GM12878 (cell line): ENCODE measurements around the gene SPDYE1.

DNA sequence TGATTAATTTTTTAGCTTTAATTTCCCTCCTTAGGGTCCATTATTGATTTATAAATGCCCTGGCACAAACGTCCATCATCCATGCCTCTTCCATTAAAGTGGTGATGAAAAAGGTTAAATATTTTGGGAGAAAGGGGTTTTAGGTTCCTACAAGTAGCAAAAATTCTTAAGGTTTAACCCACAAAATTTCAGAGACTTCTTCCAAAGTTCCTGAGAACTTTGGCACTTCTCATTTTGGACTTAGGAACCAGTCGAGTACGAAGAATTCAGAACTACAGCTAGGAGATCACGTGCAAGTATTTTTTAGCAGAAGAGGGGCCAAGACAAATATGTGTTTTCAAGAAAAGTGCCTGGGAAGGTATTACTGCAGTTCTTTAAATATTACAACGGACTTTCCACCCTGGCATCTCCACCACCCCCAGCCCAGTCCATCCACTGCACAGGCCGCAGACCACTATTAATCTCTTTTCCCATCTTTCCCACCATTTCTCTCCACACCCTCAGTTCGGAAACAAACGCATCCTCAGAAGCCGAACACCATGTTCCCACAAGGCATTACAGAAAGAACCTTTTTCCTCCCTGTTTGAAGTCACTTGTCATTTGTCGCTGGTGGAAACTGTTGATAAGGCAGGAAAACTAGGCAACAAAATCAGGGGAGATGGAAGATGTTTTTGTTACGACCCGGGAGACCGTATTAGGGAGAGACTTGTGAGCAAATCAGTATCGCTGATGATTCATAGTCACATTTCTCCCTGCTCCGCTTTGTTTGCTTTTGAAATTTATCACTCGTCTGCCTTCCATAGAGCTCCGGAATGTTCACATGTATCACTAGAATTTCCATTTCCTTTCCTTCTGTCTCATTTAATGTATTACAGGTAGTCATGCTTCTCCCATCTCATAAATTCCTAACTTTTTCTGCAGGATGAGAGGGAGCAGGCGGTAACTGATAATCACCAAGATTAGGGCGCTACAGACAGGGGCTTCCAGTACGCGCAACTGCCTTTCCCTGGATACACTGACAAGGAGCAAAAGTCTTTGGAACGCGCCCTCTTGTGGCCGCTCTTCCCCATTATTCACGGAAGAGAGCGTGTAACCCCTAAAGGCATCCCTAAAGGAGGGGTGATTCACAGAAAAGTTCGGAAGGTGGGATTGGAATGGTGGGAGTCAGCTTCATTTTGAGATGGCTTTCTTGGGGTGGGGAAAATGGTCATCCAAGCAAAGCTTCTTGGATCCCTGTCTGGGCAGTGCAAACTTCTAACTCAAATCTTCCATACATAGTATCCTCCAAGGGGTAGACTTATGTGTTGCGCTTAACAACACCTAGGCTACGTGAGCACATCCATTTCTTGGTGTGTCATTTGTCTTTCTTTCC lies 6.8 kb downstream of the INHBA start:
- RAMPAGE, long total RNA, result no peak
- RRBS, 2 experiments, result no CpG with 5 or more reads among the region's 29 CpGs
CAGE:
- cytosol, long polyA minus RNA, result no peak
- cytosol, long polyA plus RNA, result no peak
- long polyA plus RNA, result no peak
- nucleolus, long total RNA, result no peak
- nucleus, long polyA plus RNA, result no peak
- nucleus, long total RNA, result no peak

- RAMPAGE, long total RNA, result no peak
- RRBS, 2 experiments, result no CpG with 5 or more reads among the region's 8 CpGs
CAGE:
- cytosol, long polyA minus RNA, result no peak
- cytosol, long polyA plus RNA, result no peak
- long polyA plus RNA, result no peak
- nucleolus, long total RNA, result no peak
- nucleus, long polyA plus RNA, result no peak
- nucleus, long total RNA, result no peak
Observed at GRCh38 chr7:41732763-41733195, 29.9 kb upstream of the INHBA start.

DNA sequence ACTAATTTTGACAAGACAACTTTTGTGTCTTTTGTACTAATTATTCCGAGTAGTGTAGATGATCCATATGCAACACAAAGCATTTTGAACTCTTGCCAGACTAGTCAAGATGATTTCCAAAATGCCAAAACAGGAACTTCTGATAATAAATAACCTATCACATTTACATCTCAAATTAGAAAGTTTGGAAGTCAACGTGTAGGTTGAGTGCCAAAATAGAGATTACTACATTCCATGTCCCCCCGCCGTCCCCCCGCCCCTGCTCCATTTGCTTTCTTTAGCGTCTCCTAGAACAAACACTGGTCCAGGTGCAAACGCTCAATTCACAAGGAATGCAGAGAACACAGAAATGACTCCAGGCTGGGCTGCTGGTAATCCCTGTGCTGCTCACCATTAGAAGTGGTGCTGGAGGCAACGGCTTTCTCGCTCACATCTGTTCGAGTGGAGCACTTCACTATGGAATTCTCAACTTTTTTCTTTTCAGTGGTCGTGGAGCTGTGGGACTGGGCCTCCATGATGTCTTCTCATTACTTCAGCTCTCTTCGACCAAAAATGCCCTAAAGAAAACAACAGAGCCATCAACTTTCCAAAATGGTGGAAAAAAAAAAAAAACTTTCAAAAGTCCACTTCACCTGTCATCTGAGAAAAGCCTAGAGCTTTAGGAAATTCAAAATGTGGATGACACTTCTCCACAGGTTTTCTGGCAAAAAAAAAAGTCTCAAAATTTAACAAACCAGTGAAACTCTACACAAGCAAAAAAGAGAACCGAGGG lies 14.1 kb downstream of the GLI3 start:
- RAMPAGE, long total RNA, result no peak
- RRBS, 2 experiments, result no CpG with 5 or more reads among the region's 13 CpGs
CAGE:
- cytosol, long polyA minus RNA, result no peak
- cytosol, long polyA plus RNA, result no peak
- long polyA plus RNA, result no peak
- nucleolus, long total RNA, result no peak
- nucleus, long polyA plus RNA, result no peak
- nucleus, long total RNA, result no peak

DNA sequence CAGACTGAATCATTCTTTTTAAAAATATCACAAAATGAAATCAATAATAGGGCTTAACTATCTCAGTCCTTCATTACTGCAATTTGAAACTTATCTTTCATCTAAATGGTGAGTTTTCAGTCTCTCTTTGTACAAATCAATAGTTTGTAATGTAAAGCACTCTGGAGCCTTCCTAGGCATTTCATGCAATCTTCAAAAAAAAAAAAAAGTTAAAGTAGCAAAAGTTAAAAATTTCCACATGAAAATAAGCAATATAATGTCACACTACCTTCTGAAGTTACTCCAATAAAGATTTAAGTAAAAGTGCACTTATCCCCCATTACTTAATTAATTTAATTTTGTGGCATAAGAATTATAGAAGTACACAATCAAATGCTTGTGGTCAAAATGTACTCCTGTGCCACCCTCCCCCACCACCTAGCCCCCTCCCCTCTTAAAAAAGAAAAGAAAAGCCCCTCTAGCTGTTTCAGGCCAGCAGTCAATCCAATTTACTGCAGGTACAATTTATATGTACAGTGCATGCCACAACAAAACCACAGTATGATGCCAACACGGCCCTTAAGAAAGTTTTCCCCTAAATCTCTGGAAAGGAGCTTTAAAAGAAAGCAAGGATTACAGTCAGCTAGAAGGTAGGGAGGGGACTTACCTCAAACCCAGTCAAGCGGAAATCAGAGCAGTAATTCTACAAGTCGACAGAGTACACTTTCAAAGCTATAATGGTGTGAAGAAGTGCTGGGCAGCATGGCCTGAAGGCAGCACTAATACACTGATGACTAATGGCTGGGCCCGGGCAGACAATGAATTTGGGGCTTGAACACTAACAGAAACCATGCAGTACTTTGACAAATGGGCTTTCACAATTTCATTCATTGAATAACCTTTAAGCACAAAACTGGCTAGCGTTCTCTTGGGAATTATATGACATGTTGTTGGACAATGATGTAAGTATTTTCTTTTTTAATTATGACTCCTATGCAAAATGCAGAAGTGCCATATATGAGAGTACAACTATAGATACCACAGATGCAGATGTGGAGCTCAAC lies 5.0 kb downstream of the GLI3 start:
- RAMPAGE, long total RNA, result no peak
- RRBS, 2 experiments, result no CpG with 5 or more reads among the region's 5 CpGs
CAGE:
- cytosol, long polyA minus RNA, result no peak
- cytosol, long polyA plus RNA, result no peak
- long polyA plus RNA, result no peak
- nucleolus, long total RNA, result no peak
- nucleus, long polyA plus RNA, result no peak
- nucleus, long total RNA, result no peak

GRCh38 chr7:42945871-42946437 lies 13.8 kb downstream of the MRPL32 start:
- RAMPAGE, long total RNA, result no peak
- RRBS, 2 experiments, result no CpG with 5 or more reads among the region's 2 CpGs
CAGE:
- cytosol, long polyA minus RNA, result no peak
- cytosol, long polyA plus RNA, result no peak
- long polyA plus RNA, result no peak
- nucleolus, long total RNA, result no peak
- nucleus, long polyA plus RNA, result no peak
- nucleus, long total RNA, result no peak

DNA sequence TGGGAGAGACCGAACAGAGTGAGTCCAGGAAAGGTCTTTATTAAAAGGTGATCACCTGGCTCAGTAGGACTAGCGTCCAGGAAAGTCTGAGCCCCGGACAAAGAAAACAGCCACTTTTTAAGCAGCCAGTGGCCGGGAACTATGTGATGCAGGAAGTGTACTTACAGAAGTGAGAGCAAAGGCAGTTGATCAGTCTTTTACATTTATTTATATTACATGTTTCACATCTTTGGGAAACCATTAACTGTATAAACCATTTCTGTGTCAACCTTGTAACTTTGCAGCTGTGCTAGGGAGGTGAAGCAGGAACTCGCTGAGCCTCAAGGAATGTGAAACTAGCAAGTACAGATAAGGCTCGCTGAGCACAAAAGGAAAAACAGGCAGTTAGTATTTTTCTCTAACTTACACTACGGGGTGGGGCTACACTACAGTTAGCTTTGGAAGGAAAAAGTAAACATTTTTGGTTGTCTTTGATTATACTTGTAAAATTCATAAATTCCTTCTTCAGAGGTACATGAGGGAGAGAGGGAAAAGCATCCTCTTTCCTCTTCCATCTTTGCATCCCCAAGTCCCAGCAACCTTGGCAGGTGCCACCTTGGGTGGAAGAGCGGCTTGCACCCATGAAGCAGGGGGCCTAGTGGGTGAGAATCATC lies 39.8 kb upstream of the HECW1 start:
- RAMPAGE, long total RNA, result no peak
- RRBS, 2 experiments, result no CpG with 5 or more reads among the region's 8 CpGs
CAGE:
- cytosol, long polyA minus RNA, result no peak
- cytosol, long polyA plus RNA, result no peak
- long polyA plus RNA, result no peak
- nucleolus, long total RNA, result no peak
- nucleus, long polyA plus RNA, result no peak
- nucleus, long total RNA, result no peak

DNA sequence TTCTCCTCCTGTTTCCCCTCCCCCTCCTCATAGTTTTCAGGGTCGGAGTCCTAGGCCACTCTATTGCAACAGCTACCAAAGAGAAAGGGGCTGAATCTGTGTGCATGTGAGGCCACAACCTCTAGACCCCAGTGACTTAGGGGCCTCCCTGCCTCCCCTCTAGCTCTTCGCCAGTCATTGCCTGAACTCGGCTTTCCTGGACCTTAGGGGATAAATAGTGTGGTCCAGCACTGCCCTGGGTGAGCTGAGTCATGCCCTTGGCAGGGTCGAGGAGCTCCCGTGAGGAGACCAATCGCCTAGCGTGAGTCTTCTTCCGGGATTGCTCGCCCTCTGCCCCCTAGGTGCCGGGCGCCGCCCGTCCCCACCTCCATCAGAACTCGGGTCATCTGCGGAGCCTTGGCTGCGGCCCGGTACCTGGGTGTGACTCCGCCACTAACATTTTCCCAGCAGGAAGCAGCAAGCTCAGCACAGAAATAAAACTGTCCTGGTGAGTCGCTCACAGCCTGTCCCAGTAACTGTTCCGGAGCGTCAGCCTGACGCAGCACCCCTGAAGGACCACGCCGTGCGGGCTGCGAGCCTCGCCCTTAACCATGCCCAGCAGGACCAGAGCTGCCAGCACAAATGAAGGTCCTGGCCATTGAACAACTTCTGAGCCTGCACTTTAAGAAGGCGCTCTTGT lies 136.5 kb downstream of the HECW1 start:
- RAMPAGE, long total RNA, result no peak
- RRBS, 2 experiments, result 59 to 67% methylated on average over 8 to 11 of the region's 28 CpGs
CAGE:
- cytosol, long polyA minus RNA, result no peak
- cytosol, long polyA plus RNA, result no peak
- long polyA plus RNA, result no peak
- nucleolus, long total RNA, result no peak
- nucleus, long polyA plus RNA, result no peak
- nucleus, long total RNA, result no peak

DNA sequence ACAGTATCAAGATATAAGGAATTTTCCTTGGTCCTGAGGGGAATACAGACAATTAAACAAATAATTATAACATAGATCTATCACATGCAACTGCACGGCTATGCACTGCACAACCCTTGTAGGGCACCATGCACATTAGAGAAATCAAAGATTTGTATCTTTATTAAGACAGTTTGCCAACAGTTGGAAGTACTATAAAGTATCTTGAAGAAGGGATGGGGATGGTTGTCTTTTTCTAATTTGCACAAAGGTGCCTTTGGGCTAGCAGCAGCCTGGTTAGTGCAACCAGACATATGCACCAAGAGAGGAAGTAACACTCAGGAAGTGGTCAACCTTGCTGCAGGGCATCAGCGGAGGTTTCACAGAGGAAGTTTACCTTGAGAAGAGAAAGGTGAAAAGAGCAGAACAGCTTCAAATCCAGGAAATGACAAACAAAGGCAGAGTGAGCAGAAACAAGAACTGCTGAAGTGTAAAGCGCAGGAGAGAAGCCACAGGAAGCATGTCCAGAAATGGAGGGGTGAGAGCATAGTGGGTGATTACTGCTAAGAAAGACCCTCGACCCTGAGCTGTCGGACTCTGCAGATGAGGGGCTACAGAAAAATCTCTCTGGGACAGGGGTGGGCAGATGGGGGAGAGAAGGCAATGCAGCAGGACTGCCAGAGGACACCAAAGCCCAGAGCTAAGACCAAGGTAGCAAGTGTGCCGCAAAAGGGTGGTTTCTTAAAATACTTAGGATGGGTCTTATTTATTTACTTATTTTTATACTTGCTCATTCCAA lies 66.9 kb downstream of the STK17A start:
- RAMPAGE, long total RNA, result no peak
- RRBS, 2 experiments, result no CpG with 5 or more reads among the region's 6 CpGs
CAGE:
- cytosol, long polyA minus RNA, result no peak
- cytosol, long polyA plus RNA, result no peak
- long polyA plus RNA, result start-site peak on the plus strand centred at position 430 of the sequence, 136 bp wide, 45 and 34 reads in 2 replicates
- nucleolus, long total RNA, result no peak
- nucleus, long polyA plus RNA, result no peak
- nucleus, long total RNA, result no peak

- RAMPAGE, long total RNA, result no peak
- RRBS, 2 experiments, result no CpG with 5 or more reads among the region's 6 CpGs
CAGE:
- cytosol, long polyA minus RNA, result no peak
- cytosol, long polyA plus RNA, result no peak
- long polyA plus RNA, result no peak
- nucleolus, long total RNA, result no peak
- nucleus, long polyA plus RNA, result no peak
- nucleus, long total RNA, result no peak
Observed at GRCh38 chr7:43693452-43693898, 35.8 kb downstream of the COA1 start.

DNA sequence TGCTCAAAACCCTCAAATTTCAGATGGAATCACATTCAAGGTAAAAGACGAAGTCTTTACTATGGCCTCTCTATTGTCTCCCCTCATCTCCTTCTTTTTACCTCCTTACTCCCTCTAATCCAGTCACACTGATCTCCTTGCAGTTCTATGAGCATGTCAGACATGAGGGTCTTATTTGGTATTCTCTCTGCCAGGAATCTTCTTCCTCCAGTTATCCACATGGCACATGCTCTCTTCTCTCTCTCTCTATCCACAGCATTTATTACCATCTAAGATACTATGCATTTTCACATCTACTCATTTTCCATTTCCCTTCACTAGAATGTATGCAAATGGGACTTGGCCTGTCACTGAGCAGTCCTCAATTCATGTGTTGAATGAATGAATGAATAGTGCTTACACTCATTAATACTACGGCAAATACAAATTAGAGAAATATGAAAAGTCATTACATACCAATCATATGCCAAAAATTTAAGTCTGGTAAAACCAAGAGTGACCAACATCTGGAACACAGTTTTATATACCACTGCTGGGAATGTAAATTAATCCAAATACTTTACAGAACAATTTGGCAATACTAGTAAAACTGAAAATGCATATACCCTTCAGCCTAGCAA lies 34.0 kb downstream of the COA1 start:
- RAMPAGE, long total RNA, result no peak
- RRBS, 2 experiments, result no CpG with 5 or more reads among the region's 2 CpGs
CAGE:
- cytosol, long polyA minus RNA, result no peak
- cytosol, long polyA plus RNA, result no peak
- long polyA plus RNA, result no peak
- nucleolus, long total RNA, result start-site peak on the minus strand centred at position 329 of the sequence, 524 bp wide, 65 reads
- nucleus, long polyA plus RNA, result no peak
- nucleus, long total RNA, result no peak

DNA sequence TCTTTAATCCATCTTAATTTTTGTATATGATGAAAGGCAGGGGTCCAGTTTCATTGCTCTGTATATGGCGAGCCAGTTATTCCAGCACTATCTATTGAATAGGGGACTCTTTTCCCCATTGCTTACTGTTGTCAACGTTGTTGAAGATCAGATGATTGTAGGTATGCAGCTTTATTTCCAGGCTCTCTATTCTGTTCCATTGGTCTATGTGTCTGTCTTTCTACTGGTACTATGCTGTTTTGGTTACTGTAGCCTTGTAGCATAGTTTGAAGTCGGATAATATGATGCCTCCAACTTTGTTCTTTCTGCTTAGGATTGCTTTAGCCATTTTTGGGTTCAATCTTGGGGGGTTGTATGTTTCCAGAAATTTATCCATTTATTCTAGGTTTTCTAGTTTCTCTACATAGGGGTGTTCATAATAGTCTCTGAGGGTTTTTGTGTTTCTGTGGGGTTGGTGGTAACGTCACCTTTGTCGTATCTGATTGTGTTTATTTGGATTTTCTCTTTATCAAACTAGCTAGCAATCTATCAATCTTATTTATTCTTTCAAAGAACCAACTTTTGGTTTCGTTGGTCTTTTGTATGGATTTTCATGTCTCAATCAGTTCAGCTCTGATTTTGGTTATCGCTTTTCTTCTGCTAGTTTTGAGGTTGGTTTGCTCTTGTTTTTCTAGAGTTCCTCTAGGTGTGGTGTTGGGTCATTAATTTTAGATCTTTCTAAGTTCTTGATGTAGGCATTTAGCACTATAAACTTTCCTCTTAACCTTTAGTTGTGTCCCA lies 26.9 kb downstream of the COA1 start:
- RAMPAGE, long total RNA, result no peak
- RRBS, 2 experiments, result no CpG with 5 or more reads among the region's 7 CpGs
CAGE:
- cytosol, long polyA minus RNA, result no peak
- cytosol, long polyA plus RNA, result no peak
- long polyA plus RNA, result no peak
- nucleolus, long total RNA, result no peak
- nucleus, long polyA plus RNA, result no peak
- nucleus, long total RNA, result no peak

DNA sequence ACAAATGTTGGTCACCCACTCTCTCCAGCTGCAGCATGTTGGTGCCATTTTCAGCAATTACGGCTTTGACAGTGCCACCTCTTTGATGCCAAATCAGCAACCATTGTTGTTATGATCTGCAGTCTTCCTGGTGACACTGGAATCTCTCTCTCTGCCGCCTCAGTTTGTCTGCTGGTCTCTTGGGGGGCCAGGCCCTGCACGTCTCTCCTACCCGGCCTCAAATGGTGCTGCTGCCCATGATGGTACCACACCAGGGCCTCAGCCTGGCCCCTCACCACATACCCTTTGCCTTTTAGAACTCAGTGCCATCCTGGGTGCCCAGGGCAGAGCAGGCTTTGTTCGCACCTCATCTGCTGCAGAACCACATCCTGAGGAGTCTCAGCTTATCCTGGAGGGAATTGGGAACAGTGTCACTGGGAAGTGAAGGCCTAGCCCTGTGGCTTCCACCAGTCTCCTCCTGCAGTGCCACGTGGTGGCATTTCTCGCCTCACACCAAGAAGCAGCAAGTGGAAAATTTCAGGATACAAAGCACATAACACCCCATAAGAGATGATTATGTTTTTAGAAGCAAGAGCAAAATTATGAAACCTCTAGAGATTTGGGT lies 26.7 kb downstream of the UBE2D4 start:
- RAMPAGE, long total RNA, result no peak
- RRBS, 2 experiments, result no CpG with 5 or more reads among the region's 7 CpGs
CAGE:
- cytosol, long polyA minus RNA, result no peak
- cytosol, long polyA plus RNA, result no peak
- long polyA plus RNA, result no peak
- nucleolus, long total RNA, result no peak
- nucleus, long polyA plus RNA, result no peak
- nucleus, long total RNA, result no peak

DNA sequence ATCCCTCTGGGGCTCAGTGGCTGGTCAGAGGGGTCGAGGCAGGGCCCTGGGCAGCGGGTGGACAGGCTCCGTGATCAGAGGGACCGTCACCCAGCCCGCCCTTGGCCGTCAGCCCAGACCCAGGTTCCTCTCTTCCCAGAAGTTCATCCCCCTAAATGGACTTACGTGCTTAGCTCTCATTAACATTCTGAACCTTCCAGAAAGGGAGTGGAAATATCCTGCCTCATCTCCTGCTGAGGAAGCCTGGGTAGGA lies 22.7 kb upstream of the SPDYE1 start:
- RAMPAGE, long total RNA, result no peak
- RRBS, 2 experiments, result no CpG with 5 or more reads among the region's 7 CpGs
CAGE:
- cytosol, long polyA minus RNA, result no peak
- cytosol, long polyA plus RNA, result no peak
- long polyA plus RNA, result no peak
- nucleolus, long total RNA, result no peak
- nucleus, long polyA plus RNA, result no peak
- nucleus, long total RNA, result no peak

DNA sequence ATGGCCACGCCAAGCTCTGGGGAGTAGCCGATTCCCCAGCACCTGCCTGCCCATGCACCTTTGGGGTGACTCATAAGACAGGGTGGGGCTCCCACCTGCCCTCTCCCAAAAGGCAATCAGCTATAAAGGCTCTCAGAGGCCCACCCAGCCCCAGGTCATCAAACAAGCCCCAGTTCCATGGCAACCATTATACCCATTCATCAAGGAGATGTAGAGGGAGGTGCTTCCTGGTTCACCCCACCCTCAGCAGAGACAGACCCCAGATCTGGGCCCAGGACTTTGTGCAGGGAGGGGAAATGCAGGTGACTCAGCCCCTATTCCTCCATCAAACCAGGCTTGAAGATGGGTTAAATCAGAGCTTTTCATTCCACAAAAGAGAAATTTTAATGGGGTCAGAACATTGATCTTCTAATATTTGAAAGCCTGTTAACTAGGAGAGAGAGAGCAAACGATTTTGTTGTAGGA lies at the start of gene SPDYE1:
SPDYE1 (plus strand) TSS at position 240 of the 465 bp plus-strand sequence.
- RAMPAGE, long total RNA, result no peak
- RRBS, 2 experiments, result no CpG with 5 or more reads among the region's 3 CpGs
CAGE:
- cytosol, long polyA minus RNA, result no peak
- cytosol, long polyA plus RNA, result no peak
- long polyA plus RNA, result no peak
- nucleolus, long total RNA, result no peak
- nucleus, long polyA plus RNA, result no peak
- nucleus, long total RNA, result no peak

GRCh38 chr7:44076426-44076883 lies 5.9 kb downstream of the POLM start:
- RAMPAGE, long total RNA, result no peak
- RRBS, 2 experiments, result 89 to 98% methylated on average over 5 of the region's 19 CpGs
CAGE:
- cytosol, long polyA minus RNA, result no peak
- cytosol, long polyA plus RNA, result no peak
- long polyA plus RNA, result no peak
- nucleolus, long total RNA, result no peak
- nucleus, long polyA plus RNA, result no peak
- nucleus, long total RNA, result no peak

GRCh38 chr7:44105166-44105929 lies 1.2 kb downstream of the AEBP1 start:
- RAMPAGE, long total RNA, result no peak
- RRBS, 2 experiments, result no CpG with 5 or more reads among the region's 11 CpGs
CAGE:
- cytosol, long polyA minus RNA, result no peak
- cytosol, long polyA plus RNA, result no peak
- long polyA plus RNA, result no peak
- nucleolus, long total RNA, result no peak
- nucleus, long polyA plus RNA, result no peak
- nucleus, long total RNA, result no peak

DNA sequence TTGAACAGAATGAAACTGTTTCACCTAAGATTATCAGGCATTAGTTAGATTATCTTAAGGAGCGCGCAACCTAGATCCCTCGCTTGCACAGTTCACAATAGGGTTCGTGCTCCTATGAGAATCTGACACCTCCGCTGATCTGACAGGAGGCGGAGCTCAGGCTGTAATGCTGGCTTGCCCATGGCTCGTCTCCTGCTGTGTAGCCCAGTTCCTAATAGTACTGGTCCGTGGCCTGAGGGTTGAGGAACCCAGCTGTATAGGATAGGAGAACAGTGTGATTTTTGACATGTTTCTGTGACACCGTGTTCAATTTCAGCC lies 31.8 kb downstream of the CAMK2B start:
- RAMPAGE, long total RNA, result no peak
- RRBS, 2 experiments, result no CpG with 5 or more reads among the region's 9 CpGs
CAGE:
- cytosol, long polyA minus RNA, result no peak
- cytosol, long polyA plus RNA, result no peak
- long polyA plus RNA, result no peak
- nucleolus, long total RNA, result no peak
- nucleus, long polyA plus RNA, result no peak
- nucleus, long total RNA, result no peak

GRCh38 chr7:44606886-44607884 lies 758 bp downstream of the OGDH start:
- RAMPAGE, long total RNA, result start-site peak on the plus strand at chr7:44607039-44607094, 32 and 52 reads in 2 replicates
- RRBS, 2 experiments, result no CpG with 5 or more reads among the region's 66 CpGs
CAGE:
- cytosol, long polyA minus RNA, result no peak
- cytosol, long polyA plus RNA, result no peak
- long polyA plus RNA, result no peak
- nucleolus, long total RNA, result no peak
- nucleus, long polyA plus RNA, result no peak
- nucleus, long total RNA, result no peak

- RAMPAGE, long total RNA, result no peak
- RRBS, 2 experiments, result no CpG with 5 or more reads among the region's 4 CpGs
CAGE:
- cytosol, long polyA minus RNA, result no peak
- cytosol, long polyA plus RNA, result no peak
- long polyA plus RNA, result no peak
- nucleolus, long total RNA, result no peak
- nucleus, long polyA plus RNA, result no peak
- nucleus, long total RNA, result no peak
Observed at GRCh38 chr7:44695885-44696179, 52.8 kb upstream of the ZMIZ2 start.

- RAMPAGE, long total RNA, result no peak
- RRBS, 2 experiments, result no CpG with 5 or more reads among the region's 13 CpGs
CAGE:
- cytosol, long polyA minus RNA, result no peak
- cytosol, long polyA plus RNA, result no peak
- long polyA plus RNA, result no peak
- nucleolus, long total RNA, result no peak
- nucleus, long polyA plus RNA, result start-site peak on the plus strand at chr7:44759503-44759641, 27 and 176 reads in 2 replicates
- nucleus, long total RNA, result no peak
Observed at GRCh38 chr7:44759280-44759952, 10.8 kb downstream of the ZMIZ2 start.